ENCODE data around the gene PADI4.

GRCh38 chr1:16617806-16618697, 177.5 kb downstream of the NECAP2 start:
- PRO-cap, result no peak
- RAMPAGE, long total RNA, result no peak

- PRO-cap, result no peak
- RAMPAGE, long total RNA, result no peak
These were observed 204.9 kb downstream of the NECAP2 start for GRCh38 chr1:16645356-16645943.

- PRO-cap, result bidirectional peak, plus-strand start at chr1:16889586, minus-strand start at chr1:16889450
- RAMPAGE, long total RNA, result start-site peak on the minus strand at chr1:16889395-16889504, 126 and 45 reads in 2 replicates; start-site peak on the minus strand at chr1:16889617-16889672, 57 and 38 reads in 2 replicates
These were observed 32.8 kb upstream of the CROCC start for GRCh38 chr1:16888573-16889785.

DNA sequence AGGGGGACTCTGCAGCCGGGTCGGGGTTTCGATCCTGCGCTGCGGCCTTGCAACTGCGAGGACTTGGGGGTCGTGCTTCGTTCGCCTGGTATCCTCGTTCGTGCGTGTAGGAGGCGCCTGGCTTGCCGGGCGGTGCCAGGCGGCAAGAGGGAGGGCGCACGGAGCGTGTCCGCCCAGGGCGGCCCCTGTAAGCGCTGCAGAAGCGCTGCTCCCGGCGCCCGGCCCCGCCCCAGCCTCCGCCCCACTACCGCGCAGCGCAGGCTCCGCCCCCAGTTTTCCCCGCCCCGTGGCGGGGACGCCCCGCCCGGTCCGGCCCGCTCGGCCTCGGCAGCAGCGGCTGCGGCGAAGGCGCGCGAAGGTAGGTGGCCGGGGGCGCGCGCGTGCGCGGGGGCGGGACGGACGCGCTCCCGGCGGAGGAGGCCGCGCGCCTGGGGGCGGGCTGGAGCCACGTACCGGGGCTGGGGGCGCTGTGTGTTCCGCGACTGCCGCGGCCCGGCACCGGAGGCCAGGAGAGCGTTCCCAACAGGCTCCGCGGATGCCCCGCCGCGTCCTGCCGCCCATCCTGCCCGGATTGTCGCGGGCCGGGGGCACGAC, 7.9 kb upstream of the CROCC start:
- PRO-cap, result bidirectional peak, plus-strand start at position 272 of the sequence, minus-strand start at position 96 of the sequence
- RAMPAGE, long total RNA, result start-site peak on the plus strand centred at position 314 of the sequence, 45 bp wide, 54 and 41 reads in 2 replicates

- PRO-cap, result no peak
- RAMPAGE, long total RNA, result no peak
These were observed 24.4 kb downstream of the CROCC start for GRCh38 chr1:16945965-16946615.

GRCh38 chr1:16971801-16972836, 8.3 kb downstream of the MFAP2 start:
- PRO-cap, result unidirectional peak, plus-strand start at chr1:16972162
- RAMPAGE, long total RNA, result no peak

GRCh38 chr1:17233604-17234194, 15.2 kb upstream of the PADI3 start:
- PRO-cap, result no peak
- RAMPAGE, long total RNA, result no peak

GRCh38 chr1:17307796-17308408, at the start of gene PADI4:
Gene PADI4, plus strand, starts transcription at chr1:17308197.
- PRO-cap, result no peak
- RAMPAGE, long total RNA, result no peak

GRCh38 chr1:17350153-17350704, 21.8 kb upstream of the PADI6 start:
- PRO-cap, result no peak
- RAMPAGE, long total RNA, result no peak

GRCh38 chr1:17377552-17377833, 5.5 kb downstream of the PADI6 start:
- PRO-cap, result no peak
- RAMPAGE, long total RNA, result no peak

GRCh38 chr1:17411915-17412677, 27.4 kb downstream of the RCC2 start:
- PRO-cap, result no peak
- RAMPAGE, long total RNA, result no peak

- PRO-cap, result no peak
- RAMPAGE, long total RNA, result no peak
These were observed 11.6 kb downstream of the RCC2 start for GRCh38 chr1:17427971-17428276.

DNA sequence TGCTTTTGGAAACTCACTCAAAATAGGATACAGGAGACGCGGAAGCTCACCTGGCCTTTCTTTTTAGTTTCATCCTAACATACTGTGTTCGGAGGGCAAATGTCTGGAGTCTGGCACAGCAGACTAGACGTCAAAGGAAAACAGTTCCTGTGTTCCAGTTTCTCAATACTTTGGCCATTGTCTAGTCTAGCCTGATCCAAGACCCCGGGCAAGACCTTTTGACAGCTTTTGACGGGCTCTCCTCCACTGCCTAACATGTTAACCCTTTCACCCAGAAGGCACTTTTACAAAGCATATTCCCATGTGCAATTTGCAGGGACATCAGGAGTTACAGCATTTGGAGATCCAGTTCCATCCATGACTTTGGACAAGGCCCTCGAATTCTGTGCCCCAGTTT, 2.7 kb downstream of the RCC2 start:
- PRO-cap, result no peak
- RAMPAGE, long total RNA, result no peak

DNA sequence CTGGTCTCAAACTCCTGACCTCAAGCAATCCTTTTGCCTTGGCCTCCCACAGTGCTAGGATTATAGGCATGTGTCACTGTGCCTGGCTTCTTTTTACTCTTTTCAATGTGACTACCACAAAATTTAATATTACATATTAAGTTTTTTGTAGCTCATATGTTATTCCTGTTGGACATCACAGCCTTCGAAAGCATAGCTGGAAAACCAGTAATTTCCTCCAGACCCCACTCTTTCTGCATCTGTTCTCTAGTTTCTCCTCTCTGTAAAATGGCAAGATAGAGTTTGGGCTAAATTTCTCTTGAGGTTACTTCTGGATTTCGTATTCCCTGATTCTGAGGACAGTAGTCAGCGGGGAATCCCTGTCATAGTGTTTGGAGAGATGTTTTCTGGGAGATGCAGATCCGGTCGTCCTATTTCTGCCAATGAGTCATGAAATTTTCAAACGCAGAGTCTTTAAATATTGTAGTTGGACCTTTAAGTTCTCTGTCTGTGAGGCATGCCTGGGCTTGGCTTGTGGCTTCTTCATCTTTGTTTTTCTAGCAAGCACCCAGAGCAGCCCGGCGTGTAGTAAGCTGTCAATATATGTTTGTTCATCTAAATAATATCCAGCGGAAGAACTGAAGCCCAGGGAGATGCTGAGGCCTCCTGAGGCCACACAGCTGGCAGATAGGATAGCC, 3.8 kb upstream of the RCC2 start:
- PRO-cap, result no peak
- RAMPAGE, long total RNA, result no peak

GRCh38 chr1:17519797-17520570, 19.5 kb upstream of the ARHGEF10L start:
- PRO-cap, result unidirectional peak, plus-strand start at chr1:17520305
- RAMPAGE, long total RNA, result no peak

DNA sequence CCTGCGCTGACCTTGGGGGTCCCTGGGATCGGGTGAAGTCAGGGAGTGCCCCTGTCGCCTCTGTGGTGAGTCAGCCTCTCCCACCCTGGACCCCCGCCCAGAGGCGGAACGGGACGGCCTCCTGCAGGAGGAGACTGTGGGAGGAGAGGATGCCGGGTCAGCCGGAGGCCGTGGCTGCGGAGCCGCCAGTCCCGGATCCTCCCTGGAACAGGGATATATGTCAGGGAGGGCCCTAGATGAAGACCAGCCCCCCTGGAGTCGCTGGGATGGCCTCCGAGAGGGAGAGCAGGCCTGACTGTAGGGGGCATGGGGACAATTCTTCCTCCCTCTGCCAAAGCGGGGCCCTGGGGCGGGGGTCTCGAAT, 794 bp downstream of the ARHGEF10L start:
- PRO-cap, result bidirectional peak, plus-strand start at position 160 of the sequence, minus-strand start at position 209 of the sequence
- RAMPAGE, long total RNA, result no peak

DNA sequence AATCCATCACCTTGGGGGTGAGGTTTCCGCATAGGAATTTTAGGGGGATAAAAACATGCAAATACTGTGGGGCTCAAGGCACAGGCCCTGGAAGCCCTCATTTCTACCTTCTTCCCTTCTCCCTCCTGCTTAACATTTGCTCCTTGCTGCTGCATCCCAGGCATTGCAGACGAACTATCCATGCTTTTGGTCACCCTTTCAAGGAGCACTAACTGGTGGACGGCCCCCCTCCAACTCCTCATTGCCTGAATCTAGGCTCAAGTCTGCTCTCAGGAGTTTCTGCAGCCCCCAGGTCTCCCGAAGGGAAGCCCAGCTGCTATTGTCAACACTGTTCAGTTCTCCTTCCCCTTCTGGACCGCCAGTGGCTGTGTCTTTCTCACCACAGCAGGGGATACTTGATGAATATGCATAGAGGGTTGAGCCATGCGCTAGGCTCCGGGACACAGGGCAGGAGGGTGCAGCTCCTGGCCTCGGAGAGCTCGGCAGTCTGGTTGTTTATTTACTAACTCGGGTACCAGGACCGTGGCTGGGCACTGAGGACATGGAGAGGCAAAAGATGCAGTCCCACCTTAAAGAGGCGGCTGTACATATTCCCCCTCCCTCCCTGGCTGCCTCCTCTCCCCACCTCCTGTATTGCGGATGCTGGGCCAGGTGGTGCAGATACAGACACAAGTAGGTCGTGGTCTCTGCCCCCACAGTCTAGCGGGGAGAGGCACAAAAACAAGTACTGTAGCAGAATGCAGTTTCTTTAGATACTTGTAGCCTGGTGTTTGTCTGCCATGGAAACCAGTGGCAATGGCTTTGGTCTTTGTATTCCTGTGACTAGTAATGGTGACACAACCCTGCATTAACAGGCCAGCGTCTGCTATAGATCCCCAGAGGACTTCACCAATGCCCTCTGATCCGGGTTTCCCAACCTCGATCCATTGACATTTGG, 26.0 kb downstream of the ARHGEF10L start:
- PRO-cap, result no peak
- RAMPAGE, long total RNA, result no peak

GRCh38 chr1:17583441-17584006, 44.0 kb downstream of the ARHGEF10L start:
- PRO-cap, result no peak
- RAMPAGE, long total RNA, result no peak

GRCh38 chr1:17587654-17588706, 48.5 kb downstream of the ARHGEF10L start:
- PRO-cap, result no peak
- RAMPAGE, long total RNA, result no peak

DNA sequence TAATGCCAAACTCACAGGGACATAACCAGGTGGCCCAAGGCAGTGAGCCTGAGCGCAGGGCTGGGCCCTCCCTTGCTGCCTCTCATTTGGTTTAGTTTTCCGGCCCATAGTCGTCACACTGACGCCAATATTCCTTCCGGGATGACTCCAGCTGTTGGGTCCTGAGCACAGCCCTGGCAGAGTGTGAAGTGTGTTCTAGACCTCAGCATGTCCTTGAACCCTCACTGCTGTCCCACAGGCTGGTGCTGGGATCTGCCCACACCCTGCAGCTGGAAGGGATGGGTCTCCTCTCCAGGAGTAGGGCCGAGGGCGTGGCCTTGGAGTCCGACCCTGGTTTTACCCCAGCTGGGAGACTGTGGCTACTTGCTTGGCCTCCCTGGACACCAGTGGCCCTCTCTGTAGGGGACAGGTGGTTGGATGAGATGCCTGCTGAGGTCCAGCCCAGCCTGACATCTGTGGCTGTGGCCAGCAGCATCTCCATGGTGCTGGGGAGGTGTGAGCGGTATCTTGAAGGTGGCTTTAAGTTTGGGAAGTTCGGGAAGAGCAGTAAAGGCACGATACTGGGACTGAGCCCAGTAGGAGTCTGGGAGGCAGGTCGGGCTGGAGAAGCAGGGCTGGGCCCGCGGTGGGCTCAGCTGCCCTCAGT, 104.8 kb downstream of the ARHGEF10L start:
- PRO-cap, result no peak
- RAMPAGE, long total RNA, result no peak